Daoy (cell line): Measurements from ENCODE around the genes NOCT and ELF2.

DNA sequence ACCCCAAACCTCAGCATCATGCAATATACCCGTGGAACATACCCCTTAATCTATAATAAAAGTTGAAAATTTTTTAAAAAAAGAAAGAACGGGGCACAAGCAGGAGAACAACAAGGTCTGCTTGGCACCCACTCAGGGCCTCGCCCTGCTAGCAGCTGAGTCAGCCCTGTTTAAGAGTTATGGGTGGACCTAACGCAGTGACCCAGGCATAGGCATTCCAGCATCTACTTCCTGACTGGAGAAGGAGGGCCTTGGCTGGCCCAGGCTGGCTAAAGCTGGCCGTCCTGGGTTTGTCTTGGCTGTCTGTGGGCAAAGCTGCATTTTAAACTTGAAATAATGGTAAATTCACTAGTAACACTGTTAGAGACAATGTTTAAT, 236.7 kb upstream of the PGRMC2 start:
- RAMPAGE, long total RNA: no peak

DNA sequence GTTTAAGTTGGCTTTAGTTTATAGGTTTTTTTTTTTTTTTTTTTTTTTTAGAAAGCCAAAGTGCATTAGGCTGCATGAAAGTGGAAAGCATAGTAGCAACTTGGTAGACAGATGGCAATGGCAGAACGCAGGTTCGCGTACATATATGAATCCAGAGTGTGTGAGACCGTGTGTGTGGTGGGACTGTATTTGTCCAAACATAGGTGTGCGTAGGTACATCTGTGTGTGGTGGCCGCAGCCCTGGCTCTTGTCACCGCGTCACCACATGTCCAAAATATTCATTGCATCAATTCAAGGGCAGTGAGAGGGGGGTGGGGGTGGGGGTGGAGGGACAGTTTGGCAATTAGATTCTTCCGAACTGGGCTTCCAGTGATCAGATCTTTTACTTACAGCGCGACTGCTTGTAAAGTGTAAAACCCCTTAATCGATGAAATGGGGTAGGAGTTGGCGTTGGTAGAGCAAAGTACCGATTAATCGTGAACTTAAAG, 970 bp downstream of the JADE1 start:
- RAMPAGE, long total RNA: no peak

GRCh38 chr4:129092661-129093006, 705 bp downstream of the SCLT1 start:
- RAMPAGE, long total RNA: no peak

GRCh38 chr4:132227351-132227643, 921.8 kb upstream of the PCDH10 start:
- RAMPAGE, long total RNA: no peak

DNA sequence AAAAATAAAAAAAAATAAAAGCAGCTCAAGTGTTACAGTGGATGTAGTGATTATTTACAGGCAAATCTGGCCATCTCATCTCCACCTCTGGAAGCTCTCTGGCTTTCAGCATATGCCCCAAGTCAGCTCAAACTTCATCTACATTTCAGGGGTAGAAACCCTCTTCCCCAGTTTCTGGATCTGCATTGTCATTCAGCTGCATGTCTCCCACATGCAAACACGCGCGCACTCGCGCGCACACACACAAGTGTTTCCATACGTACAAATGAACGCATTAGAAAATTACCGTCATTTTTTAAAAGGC, 2.2 kb upstream of the PCDH10 start:
- RAMPAGE, long total RNA: no peak

GRCh38 chr4:133934440-133934792, 267.2 kb downstream of the PABPC4L start:
- RAMPAGE, long total RNA: no peak

- RAMPAGE, long total RNA: no peak
Measured at GRCh38 chr4:137545438-137545985, 13.2 kb upstream of the PCDH18 start.

DNA sequence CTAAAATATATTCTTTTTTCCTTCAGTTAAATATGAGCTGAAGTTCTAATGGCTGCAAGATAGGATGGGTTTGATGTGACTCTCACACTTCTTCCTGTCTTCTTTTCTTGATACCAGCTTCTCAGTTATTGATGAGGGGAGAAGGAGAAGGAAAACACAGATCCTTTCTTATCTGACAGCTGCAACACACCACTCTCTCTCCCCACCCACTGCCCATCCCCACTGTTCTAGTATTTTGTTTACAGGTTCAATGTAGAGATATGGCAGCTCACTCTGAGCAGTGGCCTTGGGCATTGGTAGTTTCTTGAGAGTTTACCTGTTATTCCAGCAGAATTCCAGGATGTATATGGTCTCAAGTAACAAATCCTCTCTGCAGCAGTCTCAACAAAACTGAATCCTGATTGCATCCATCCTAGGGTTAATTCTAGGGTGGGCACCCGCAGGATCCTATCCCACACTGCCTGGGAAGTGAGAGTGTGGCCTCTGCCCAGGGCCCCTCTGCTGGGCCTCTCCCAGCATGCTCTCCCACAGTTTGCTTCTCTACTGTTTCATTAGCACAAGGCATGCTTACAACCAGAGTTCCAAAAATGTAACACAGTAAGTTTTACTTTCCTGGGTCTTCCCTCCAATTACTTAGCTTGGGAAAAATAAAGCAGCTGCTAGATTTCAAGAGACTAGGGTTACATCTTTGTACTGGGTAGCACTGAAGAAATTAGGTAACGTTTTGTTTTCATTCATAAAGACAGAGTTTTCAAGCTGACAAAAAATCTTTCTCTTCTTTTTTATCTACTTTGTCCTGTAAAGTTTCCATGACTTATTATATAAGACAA, 130.9 kb upstream of the PCDH18 start:
- RAMPAGE, long total RNA: no peak

DNA sequence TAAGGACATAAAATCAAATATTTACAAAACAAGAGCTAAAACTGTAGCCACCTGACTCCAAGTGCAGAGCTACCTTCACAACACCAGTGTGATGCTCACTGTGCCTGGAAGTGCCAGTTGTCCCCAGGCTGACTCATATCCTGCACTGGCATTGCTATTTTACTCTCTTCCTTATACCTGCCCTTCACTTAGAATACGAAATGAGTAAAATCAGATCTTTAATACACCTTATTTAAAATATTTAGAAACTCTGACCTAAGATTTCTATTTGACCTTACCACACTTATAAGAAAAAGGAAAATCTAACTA, 39.4 kb downstream of the SLC7A11 start:
- RAMPAGE, long total RNA: no peak

- RAMPAGE, long total RNA: no peak
Measured at GRCh38 chr4:138255892-138256272, 13.7 kb upstream of the SLC7A11 start.

DNA sequence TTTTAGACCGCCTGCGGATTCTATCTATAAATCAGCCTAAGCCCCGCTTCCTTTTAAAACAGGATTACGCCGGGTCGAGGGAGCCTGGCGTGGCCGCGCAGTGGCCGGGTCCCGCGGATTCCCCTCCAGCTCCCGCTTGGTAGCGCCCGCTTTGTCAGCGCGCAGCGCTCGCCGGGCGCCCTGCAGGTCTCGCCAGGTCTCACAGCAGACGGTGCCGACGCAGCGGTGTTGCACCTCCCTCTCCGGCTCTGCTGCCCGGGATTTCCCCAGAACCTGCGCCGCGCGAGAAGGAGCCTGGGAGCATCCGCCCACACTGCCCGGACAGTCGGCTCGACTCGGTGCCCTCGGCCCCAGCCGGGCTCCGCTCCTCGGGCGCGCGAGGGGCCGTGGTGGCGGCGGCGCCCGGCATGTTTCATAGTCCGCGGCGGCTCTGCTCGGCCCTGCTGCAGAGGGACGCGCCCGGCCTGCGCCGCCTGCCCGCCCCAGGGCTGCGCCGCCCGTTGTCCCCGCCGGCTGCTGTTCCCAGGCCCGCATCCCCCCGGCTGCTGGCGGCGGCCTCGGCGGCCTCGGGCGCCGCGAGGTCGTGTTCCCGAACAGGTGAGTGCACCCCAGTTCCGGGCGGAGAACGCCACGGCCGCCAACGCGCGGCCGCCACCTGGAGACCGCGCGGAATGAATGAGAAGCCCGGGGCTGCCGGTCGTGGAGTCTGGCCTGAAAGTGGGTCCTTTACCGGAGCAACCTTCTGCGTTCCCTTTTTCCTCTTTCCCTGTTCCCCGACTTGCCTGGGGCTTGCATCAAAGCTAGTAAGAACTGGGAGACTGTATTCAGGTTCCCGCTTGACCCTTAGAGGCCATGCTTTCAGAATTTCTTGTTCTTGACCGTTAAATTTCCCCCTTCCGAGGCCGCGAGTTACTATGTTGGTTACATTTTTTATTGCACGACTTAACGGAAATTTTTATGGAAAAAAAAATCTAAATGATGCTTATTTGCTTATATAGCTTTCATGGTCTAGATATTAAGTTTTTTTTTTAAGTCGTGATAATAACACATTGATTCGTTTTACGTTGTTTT, at the start of gene NOCT:
Gene NOCT, plus strand, starts transcription at position 207 of the 1,071 bp plus-strand sequence.
- RAMPAGE, long total RNA: no peak

- RAMPAGE, long total RNA: no peak
Measured at GRCh38 chr4:139154573-139154991, 22.4 kb downstream of the ELF2 start.

DNA sequence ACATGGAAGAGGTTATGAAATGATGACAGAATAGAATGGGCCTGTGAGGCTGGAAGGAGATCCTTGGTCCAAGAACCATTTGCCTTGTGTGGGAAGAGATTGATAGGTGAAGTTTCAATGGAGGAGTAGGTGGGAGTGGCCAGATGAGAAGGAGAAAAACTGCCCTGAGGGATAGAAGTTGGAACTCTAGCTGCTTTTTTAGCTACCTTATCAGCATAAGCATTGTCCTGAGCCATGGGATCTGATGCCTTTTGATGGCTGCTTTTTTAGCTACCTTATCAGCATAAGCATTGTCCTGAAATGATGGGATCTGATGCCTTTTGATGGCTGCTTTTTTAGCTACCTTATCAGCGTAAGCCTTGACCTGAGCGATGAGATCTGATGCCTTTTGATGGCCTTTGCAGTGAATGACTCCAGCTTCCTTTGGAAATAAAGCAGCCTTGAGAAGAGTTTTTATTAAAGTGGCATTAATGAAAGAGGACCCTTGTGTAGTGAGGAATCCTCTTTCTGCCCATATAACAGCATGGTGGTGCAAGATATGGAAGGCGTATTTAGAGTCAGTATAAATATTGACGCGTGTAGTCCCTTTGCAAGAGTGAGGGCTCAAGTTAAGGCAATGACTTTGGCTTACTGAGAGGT, 17.5 kb downstream of the ELF2 start:
- RAMPAGE, long total RNA: no peak

GRCh38 chr4:139176281-139177292, at the start of gene ELF2:
ELF2 (minus strand) TSS chr4:139177218.
- RAMPAGE, long total RNA: no peak

GRCh38 chr4:139177750-139178785, 1.1 kb upstream of the ELF2 start:
- RAMPAGE, long total RNA: no peak

DNA sequence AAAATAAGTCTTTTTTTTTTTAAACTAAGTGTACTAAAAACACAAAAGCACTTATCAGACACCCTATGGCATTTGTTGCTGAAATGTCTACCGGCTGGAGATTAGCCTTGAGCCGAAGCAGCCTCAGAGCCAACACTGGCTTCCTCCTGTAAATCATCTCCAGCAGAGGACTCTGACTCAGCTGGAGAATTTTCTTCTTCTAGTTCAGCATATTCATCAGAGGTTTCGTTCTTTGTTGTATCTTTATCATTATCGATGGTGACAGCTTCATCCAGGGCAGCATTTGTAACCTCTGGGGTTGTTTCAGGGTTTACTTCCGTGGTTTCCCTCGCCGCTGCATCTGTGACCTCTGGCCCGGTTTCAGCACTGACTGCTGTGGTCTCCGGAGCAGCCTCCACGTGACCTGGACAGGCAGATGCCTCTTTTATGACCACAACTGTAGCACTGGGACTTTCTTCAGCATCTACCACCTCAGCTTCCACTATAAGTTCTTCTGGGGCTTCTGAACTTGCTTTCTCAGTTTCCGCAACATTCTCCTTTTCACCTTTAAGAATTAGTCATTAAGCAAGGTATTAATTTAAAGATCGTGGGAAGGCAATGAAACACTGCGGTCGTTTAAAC, 13.4 kb downstream of the MGARP start:
- RAMPAGE, long total RNA: no peak

DNA sequence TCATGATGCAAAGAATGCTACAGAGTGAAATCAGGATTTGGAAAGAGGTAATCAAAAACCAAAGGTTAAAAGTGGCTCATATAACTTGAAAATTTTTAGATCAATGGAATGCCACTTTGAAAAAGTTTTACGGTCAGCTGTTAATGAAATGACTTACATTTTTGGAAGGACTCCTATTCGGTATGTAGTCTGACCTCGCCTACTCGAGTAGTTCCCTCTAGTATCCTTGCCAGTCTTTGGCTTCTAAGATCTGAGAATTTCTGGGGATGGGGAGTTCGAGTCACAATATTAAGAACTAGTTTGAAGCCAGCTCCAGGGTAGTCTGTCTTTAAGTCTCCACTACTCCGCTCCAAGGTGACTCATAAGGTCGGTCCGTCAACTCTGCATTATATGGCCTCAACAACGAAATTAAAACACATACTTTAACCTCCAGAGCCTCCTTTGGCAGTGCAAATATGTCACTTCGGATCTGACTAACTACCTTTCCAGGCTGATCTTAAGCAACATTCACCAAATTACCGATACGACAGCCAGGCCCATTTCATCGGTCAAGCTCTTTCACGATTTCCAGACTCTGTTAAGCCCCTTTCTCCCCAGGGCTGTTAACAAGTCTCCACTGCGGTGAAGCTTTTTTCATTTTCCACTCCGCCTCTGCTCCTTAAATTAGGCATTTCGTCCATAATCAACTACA, 715 bp upstream of the NAA15 start:
- RAMPAGE, long total RNA: no peak

DNA sequence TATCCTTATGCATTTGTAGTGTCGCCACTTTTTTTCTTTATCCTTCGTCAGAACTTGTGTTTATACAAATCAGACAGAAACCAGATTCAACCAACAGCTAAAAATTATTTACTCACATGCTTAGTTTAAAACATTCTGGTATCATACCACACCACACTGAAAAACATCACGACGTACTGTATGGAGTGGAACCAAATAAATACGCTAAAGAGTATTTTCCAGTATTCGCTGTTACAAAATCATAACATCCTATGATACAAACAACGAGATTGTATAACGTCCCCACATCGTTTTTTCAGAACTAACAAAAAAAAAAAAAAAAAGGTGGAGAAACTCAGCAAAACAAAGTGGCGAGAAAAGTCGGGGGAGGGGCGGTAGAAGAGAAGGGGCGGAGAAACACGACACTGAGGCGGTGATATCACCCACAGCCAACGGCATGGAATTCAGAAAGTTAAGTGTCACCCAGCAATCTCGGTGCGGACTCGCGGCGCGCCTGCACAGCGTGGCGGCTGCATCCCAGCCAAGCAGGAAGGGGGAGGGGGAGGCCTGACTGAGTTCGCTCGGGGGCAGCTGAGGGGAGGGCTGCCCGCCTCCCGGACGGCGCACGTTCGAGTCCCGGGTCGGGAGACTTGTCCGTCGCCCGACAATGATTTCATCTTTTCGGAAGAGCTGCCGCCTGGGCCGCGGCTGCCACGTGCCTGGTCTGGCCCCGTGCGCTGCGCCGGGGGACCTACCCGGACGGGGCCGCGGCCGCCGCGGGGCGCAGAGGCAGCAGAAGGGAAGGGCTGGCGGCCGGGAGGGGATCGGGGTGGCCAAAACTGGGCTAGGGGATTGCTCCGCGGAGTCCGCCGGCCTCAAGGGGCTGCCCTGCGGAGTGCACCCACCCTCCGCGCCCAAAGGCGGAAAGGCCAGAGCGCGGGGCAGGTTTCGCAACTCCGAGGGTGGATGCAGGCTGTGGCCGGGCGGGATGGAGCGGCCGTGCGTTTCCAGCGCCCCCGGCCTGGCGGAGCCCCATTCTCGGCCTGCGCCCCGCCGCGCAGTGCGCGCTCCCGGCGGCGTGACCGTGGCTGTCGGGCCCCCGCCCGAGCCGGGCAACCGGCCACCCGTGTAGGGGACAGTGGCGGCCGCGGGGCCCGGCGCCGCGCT, 769 bp downstream of the SETD7 start:
- RAMPAGE, long total RNA: no peak

GRCh38 chr4:139633097-139633992, 32.3 kb upstream of the MGST2 start:
- RAMPAGE, long total RNA: no peak

DNA sequence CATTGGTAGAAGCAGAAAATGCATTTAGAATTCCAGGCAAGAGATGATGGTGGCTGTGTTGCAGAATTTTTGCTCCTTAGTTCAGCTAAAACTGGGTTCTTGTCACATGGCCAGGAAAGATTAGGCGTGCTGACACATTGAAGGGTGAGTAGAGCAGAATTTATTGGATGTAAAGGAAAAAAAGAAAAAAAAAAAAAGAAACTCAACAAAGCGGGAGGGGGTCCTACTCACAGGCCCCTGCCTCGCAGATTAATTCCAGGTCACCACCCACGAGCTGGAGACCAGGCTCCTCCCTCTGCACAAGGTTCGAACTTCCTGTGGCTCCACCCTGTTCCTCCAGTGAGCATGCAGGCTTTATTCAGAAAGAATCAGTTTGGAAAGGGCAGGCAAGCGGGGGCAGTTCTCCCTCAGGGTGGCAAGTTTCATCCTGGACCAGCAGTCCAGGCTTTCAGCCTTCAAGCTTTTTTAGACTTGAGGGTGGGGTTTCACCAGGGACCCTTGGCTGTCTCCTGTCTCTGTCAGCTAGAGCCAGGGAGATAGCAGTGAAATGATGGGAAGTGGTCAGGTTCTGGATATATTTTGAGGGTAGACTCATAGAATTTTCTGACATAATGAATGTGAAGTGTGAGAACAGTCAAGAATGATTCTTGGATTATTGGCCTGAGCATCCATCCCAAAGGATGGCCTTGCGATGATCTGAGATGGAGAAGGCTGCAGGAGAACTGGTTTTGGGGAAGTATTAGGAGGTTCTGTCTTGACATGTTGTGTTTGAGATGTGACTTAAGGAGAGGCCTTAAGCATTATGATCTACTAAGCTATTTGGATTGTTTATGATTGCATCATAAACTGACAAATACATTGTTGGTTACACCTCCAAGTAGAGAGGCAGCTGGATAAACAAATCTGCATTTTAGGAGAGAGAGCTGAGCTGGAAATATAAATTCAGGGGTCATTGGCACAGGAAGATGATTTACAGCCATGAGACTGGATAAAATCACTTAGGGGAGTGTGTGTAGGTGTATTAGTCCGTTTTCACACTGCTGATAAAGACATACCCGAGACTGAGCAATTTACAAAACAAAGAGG, 17.4 kb downstream of the MGST2 start:
- RAMPAGE, long total RNA: no peak